Cardiac fibroblast (primary cell): ENCODE data around the gene UPF3A.

GRCh38 chr13:113939730-113940282 is 34.1 kb downstream of the C13orf46 start:
- RRBS = no CpG with 5 or more reads among the region's 20 CpGs

- RRBS = 93% methylated on average over 4 of the region's 43 CpGs
These were observed 50.7 kb upstream of the C13orf46 start for GRCh38 chr13:114024379-114025112.

- RRBS = no CpG with 5 or more reads among the region's 12 CpGs
These were observed 75.2 kb downstream of the RASA3 start for GRCh38 chr13:114057141-114057626.

DNA sequence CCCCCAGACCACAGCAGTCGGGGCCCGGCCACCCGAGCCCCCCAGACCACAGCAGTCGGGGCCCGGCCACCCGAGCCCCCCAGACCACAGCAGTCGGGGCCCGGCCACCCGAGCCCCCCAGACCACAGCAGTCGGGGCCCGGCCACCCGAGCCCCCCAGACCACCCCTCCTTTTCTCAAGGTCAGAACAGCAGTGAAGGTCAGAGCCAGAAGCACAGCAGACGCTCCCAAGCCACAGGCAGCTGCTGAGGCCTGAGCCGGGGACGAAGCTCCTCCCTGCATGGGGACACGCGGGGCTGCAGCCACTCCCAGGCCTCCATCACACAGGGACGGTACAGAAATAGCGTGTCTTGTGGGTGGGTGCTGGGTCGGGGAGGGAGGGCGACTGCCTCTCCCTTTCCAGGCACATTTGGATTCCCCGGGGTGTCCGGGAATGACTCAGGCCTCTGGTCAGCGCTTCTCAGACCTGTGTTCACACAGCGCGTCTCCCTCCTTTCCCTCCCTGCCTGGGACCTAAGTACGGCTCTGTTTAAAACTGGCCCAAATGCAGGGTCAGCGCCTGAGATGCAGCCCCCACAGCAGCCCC is 33.3 kb downstream of the RASA3 start:
- RRBS = no CpG with 5 or more reads among the region's 28 CpGs

DNA sequence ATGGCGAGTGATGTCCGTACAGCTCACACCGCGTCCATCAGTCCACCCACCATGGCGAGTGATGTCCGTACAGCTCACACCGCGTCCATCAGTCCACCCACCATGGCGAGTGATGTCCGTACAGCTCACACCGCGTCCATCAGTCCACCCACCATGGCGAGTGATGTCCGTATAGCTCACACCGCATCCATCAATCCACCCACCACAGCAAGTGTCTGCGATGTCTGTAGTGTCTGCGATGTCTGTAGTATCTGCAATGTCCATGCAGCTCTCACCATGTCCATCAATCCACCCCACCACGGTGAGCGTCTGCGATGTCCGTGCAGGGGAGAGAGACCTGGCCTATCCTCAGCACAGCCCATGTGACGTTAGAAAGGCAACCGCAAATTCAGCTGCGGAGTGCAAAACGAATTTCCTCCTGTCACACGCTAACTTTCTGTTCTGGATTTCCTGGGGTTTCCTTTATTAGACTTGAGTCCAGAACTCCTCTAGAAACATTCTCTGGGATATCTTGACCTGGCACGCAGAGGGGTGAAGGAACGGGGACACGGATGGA is 18.5 kb downstream of the RASA3 start:
- RRBS = no CpG with 5 or more reads among the region's 29 CpGs

GRCh38 chr13:114115148-114116104 is 17.0 kb downstream of the RASA3 start:
- RRBS = no CpG with 5 or more reads among the region's 39 CpGs

- RRBS = no CpG with 5 or more reads among the region's 23 CpGs
These were observed 5.4 kb downstream of the RASA3 start for GRCh38 chr13:114126706-114127705.

- RRBS = no CpG with 5 or more reads among the region's 16 CpGs
These were observed 2.5 kb downstream of the RASA3 start for GRCh38 chr13:114129679-114130537.

DNA sequence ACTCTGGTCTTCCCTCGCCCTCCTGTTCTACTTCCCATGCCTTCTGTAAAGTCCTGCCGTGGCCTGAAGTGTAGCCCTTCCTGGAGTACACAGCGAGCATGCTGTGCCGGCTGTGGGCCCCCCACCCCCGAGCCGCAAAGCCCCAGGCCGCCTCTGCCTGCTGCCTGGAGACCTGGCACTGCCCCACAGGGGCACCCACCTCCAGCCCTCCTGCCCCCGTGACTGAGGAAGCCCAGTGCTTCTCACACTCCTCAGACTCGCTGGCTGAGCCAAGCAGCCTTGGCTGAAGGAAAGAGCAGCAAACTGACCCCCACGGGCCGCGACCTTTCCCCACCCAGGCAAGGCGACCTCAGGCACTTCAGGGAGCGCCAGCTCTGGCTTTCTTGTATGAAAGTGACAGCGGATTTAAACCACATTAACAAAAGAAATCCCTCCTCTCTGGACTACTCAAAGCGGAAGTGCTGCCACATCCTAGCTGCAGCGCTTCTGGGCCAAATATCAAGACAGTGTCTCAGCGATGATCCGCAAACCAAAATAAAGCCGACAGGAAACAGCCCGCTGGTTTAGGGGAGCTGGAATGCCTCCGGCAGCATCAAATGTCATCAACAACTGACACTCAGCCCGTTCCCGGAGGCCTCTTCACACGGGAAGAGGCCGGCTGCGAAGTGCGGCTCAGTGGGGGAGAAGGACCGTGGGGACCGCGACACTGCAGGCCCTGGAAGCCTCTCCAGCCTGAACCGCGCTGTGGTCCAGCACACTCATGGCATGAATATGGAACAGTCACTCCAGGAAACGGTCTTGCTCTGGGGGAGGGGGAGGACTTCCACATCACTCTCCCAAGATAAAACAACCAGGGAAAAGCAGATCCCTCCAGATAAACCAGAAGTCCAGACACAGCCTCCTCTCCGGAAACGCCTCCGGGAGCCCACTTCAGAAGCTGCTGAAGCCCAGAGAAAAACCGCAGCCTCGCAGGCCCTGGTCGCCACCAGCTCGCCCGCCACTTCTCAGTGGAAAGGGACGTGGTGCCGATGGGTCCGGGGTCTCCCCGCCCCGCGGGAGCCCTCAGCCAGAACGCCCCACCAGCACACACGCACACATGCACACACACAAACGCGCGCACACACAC is 1.4 kb downstream of the RASA3 start:
- RRBS = no CpG with 5 or more reads among the region's 53 CpGs

- RRBS = no CpG with 5 or more reads among the region's 8 CpGs
These were observed 18.5 kb upstream of the RASA3 start for GRCh38 chr13:114150854-114151342.

GRCh38 chr13:114166448-114167142 is 12.5 kb upstream of the CFAP97D2 start:
- RRBS = no CpG with 5 or more reads among the region's 19 CpGs

- RRBS = under 1% methylated on average over 17 of the region's 67 CpGs
These were observed at the start of gene UPF3A for GRCh38 chr13:114281096-114281710. TSS of gene UPF3A (plus strand) at chr13:114281601.